Smooth muscle cell (in vitro differentiated cells): ENCODE measurements around a stretch of chr2.

GRCh38 chr2:152403468-152403835 is 68.5 kb downstream of the FMNL2 start:
- RAMPAGE, long total RNA: no peak

GRCh38 chr2:152421031-152422064 is 86.4 kb downstream of the FMNL2 start:
- RAMPAGE, long total RNA: no peak

GRCh38 chr2:152542660-152543656 is 174.3 kb downstream of the PRPF40A start:
- RAMPAGE, long total RNA: no peak

DNA sequence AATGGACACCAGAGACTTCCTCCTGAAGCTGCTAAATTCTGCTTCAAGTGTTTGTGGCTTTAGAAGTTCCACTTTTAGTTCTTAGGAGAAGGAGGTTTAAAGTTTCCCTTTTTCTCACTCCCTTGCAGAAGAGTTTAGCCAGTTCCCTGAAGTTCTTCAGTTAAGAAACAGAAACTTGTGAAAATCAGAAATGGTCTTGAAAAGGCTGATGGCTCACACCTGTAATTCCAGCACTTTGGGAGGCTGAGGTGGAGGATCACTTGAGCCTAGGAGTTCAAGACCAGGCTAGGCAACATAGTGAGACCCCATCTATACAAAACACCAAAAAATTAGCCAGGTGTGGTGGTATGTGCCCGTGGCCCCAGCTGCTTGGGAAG is 105.2 kb downstream of the PRPF40A start:
- RAMPAGE, long total RNA: no peak

- RAMPAGE, long total RNA: no peak
These were observed 92.1 kb downstream of the PRPF40A start for GRCh38 chr2:152625029-152625660.

DNA sequence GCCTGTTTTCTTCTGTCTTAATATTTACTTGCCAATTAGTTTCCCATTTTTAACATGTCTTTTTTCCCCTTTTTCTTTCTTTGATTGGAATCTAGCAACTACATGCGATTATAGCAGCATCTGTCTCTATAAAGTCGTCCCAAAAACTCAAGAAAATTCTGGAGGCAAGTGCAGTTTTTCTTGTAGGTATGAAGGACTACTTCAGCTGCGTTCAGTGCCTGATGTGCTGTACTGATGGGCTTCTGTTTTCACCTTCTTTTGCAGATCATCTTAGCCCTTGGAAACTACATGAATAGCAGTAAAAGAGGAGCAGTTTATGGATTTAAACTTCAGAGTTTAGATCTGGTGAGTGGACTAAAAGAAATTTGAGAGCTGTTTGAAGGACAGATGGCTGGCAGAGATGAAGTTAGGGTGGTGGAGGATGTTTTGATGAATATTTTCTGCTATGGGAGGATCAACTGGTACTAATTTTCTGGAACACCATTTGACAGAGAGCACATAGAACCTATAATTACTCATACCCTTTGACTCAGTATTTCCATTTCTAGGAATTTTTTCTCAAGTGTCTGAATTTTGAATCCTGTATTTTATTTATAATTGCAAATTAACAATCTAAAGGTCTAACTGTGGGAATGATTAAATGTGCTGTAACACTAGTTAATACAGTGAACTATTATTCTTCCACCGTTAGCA is 87.6 kb downstream of the PRPF40A start:
- RAMPAGE, long total RNA: no peak

DNA sequence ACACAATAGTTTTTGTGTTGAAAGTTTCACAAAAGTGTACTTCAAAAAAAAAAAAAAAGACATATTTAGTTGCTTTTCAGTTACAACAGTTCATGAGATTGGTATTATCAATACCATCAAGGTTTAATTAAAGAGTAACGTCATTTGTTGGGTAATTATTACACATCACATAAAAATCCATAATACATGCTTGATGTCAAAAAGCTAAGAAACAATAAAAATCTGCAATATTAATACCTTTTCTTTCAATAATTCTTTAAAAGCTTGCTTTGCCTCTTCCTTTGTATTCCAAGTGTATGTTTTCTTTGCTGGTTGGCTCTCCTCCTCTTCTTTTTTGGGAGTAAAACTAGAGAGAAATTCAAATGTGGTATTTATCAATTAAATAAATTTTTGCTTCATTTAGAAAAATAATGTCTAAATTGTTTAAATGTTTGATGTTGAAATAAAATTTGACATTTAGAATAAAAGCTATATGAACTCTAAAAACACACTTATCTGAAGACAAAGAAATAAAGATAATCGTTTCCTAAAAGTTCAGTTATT is 43.8 kb downstream of the PRPF40A start:
- RAMPAGE, long total RNA: no peak

- RAMPAGE, long total RNA: no peak
These were observed 841 bp downstream of the KCNJ3 start for GRCh38 chr2:154699179-154699893.

- RAMPAGE, long total RNA: no peak
These were observed 1.7 kb downstream of the KCNJ3 start for GRCh38 chr2:154700201-154700621.

DNA sequence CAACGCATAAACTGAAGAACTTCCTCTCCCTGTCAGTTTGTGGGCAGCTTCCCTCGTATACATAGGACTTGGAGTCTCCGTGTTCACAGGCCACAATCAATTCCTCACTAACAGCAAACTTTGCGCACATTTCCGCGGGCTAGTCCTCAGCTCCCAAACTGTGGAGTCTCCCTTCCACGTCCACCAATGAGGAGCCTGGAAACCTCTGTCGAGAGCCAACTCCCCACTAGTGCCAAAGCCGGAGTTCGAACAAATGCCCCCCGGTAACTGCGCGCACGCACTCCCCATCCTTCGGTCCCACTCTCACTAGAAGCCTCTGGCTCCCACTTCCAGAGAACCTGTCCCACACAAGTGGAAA is 486 bp downstream of the NR4A2 start:
- RAMPAGE, long total RNA: no peak

DNA sequence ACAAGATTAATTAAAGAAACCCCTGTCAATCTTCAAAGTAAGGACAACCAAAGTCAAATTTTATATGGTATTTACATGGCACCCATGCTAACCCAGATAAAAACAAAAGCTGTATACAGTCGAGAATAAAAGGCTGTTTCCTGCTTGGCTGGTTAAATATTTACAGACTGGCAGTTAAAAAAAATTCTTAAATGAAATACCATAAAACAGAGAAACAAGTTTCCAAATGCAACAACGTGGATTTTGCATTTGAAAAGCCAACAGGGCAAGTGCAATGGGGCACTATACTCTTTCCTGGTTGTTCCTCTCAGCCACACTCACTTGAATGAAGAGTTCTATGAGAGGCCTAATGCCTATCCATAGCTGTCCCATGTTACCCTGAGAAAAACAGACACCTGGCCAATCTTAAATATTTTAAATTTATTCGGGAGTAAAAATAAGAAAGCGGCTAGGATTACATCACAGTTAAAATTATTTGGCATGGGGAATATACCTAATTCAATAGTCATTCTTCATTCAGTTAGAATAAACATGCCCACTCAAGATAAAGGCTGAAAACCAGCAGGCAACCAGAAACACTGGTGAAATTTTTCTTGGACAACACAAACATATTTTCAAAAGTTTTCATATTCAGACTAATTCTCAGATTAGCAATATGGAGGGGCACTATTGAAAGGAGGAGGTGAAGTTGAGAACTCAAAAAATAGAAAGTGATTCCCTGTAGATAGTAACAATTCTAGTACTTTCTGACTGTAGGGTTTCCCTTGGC is 6.2 kb upstream of the NR4A2 start:
- RAMPAGE, long total RNA: no peak

DNA sequence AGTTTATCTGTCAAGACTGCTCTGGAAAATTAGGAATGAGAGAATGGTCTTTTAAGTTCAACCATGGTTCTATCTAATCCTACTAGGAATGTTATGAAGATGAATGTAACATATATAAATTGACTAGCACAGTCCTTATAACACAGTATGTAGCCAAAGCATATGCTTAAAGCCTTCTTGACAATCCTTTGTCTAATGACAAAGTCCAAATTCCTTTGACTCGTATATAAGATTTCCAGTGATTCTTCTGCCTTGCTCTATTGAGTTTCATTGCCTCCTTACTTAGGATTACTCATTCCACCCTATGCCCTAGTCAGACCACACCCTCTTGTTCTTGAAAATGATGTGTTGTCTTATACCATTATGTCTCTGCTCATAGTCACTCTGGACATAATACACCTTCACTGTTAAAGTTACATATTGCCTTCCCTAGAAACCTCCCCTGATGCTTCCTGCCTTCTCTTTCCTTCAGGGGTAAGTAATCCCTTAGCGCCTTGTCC is 19.1 kb downstream of the GPD2 start:
- RAMPAGE, long total RNA: no peak

DNA sequence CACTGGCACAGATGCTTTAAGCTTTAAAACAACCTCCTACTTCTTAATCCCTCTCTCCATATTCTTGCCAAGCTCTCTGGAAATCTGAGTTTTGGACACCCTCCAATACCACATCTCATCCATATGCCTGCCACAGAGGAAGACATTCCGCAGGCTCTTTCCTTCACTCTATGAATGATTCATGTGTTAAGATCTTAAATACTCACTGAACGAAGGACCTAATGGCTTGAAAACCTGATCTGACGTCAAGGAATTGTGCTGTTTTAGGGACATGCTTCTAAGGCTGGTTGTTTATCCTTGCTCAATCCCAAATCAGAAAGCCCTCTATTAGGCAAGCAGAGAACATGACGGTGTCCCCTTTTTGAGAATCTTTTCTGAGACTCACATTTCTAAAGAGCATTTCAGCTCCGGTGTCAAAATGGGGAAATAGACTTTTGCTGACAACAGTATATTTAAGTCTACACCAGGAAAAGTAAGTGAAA is 83.8 kb upstream of the GALNT5 start:
- RAMPAGE, long total RNA: no peak

DNA sequence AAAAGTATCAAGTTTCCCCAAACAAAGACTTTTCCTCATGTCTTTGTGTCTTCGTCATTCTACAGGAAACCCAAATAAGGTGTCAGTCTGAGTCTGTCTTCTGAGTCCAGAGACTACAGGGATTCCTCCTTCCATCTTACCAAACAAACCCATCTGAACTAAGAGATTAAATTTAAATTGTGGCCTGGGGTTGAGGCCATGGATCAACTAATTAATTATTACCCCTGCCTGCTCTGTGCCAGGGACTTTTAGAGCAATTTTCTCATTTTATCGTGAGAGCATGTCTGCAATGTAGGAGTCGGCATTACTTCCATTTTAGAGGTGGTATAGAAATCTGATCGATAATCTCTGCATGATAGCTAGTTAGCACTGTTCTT is 74.4 kb upstream of the GALNT5 start:
- RAMPAGE, long total RNA: no peak

DNA sequence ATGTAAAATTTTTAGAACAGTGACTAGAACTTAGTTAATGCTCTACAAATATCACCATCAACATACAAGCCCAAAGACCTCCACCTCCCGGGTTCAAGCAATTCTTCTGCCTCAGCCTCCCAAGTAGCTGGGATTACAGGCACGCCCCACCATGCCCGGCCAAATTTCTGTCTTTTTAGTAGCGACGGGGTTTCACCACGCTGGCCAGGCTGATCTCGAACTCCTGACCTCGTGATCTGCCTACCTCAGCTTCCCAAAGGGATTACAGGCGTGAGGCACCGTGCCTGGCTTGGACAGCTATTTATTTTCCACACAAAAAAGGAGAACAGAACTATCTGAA is 24.9 kb downstream of the CYTIP start:
- RAMPAGE, long total RNA: no peak

DNA sequence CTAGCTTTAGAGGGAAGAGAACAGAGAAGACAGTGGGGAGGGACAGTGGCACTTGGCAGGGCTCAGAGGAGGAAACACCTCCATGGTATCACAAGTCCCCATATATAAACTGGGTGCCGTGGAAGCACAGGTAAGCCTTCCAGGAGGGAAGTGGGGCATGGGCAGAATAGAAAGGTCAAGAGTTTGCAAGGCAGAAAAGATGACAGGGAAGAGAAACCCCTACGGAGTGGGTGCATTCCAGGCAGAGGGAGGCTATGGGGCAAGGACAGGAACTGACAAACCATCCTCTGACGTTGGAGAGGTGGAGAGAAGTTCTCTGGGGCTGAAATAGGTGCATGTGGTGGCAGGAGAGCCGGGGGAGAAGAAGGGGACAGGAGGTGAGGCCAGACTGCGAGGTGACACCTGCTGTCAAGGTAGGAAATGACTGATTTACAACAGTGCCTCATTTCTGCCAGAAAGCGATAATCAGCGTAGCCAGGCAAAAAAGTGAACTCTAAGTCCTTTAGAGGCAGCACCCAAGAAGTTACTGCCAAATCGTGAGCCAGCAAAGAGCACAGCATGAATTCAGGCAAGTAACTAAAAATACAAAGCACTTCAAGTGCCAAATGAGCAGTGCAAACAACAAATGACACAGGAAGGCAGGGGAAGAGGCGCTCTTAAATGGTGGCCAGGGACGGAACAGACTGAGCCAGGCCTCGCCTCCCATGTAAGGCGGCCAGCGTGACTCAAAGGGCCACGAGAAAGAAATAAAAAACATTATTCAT is 113.2 kb upstream of the ACVR1C start:
- RAMPAGE, long total RNA: no peak

DNA sequence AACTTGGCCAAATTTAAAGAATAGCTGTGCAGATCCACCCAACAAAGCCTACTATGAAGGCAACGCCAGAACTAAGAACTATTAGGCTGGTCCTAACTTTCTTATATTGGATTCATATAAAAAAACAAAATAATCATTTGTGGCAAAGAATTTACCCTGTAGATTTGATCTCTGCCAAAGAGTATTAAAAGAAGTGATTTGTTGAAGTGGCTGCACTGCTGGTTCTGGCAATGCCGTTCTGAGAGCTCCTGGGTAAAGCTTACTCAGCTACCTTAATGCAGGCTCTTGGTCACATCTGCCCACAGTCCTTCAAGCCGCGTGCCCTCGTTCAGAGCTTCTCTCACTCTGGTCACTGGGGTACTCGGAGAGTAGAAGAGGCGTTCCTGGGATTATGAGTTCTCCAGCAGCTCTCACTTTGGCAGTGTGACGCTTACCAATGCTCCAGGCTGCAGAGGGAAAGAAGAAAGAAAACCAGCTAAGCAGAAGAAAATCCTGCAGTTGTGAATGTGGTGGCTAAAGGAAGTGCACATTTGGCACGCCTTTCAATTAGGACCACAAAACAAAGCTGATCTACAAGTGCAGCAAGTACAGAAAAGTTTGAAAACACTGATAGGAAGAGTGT is 57.9 kb downstream of the ACVR1 start:
- RAMPAGE, long total RNA: no peak

DNA sequence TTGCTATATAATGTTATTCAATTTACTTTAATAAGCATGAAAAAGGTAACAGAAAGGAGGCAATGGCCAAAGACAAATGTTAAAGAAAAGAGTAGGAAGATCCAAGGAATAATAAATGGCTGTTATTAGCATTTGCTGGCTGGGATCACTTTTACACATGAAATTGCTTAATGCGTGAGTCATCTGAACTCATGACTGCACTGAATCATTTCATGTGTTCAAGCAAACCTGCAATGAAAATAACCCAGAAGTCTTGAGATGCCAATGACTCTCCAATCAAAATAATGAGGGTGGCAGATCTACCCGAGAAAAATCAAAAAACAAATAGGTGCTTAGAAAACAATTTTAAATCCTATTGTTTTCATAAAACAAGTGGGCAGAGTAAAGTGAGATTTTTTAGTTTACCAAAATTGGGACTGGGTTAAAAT is 44.9 kb downstream of the ACVR1 start:
- RAMPAGE, long total RNA: no peak

- RAMPAGE, long total RNA: no peak
These were observed 26.8 kb downstream of the UPP2 start for GRCh38 chr2:158128527-158128851.

DNA sequence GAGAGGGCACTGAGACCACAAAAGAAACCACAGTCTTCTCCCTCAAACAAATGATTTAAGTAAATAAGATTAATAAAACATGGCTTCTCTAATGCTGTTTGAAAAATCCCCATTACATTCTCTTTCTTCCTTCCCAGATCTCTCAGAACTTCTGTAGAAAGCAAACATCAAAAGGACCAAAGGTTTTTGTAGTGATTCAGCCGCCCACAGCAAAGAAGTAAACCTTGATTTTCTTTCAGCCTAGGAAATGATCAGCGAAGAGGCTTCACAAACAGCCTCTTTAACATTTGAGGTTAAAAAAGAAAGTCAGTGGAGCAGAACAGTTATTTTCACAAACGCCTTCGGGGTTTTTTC is 89.5 kb downstream of the UPP2 start:
- RAMPAGE, long total RNA: no peak